Fibroblast of villous mesenchyme (primary cell): Measurements from ENCODE around the genes H1-7, LALBA and FKBP11.

DNA sequence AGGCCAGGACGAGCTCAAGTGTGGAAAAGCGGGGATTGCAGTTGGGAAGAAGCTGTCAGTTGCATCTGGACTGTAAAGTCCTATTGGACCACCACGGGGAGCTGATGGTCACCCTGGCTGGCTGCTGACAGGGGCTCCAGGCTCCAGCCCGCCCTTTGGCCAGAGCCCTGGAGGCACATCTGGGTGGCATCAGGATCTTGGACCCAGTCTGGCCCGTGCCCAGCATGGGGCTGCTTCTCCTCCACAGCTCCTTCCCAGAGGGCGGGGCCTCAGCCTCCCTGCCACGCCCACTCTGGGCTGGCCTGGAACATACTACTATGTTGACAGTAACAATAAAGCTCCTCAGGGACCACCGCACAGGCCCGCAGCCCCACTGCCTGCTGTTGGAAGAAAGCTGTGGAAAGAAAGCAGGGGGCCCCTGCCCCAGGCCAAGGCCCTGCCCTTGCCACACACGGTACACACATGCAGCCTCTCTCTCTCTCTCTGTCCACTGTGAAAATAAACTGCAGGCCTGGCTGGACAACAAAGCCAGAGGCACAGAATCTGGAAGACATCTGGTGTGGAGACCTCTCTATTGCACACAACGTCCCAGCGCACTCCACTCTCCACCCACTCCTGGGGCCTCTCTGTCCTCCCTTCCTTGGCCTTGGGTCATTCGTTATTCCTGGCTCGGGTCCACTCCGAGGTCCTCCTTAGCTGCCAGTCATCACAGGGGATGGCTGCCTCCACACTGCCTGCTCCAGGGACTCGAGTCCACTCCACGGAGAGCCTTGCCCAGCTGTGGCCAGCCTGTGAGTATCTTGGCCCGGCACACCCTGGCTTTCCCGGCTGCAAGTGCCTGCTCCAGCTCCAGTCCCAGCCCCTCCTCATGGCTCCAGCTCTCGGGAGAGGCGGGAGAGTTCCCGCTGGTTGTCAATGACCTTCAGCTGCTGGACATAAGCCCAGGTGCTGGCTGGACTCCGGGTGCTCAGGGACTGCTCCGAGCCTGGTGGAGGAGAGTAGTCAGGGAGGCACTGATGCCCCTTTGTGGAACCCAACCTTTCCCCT, 11.7 kb upstream of the ENDOU start:
- CAGE, long polyA plus RNA, result no peak

GRCh38 chr12:47810202-47810430, 9.6 kb downstream of the HDAC7 start:
- CAGE, long polyA plus RNA, result no peak

DNA sequence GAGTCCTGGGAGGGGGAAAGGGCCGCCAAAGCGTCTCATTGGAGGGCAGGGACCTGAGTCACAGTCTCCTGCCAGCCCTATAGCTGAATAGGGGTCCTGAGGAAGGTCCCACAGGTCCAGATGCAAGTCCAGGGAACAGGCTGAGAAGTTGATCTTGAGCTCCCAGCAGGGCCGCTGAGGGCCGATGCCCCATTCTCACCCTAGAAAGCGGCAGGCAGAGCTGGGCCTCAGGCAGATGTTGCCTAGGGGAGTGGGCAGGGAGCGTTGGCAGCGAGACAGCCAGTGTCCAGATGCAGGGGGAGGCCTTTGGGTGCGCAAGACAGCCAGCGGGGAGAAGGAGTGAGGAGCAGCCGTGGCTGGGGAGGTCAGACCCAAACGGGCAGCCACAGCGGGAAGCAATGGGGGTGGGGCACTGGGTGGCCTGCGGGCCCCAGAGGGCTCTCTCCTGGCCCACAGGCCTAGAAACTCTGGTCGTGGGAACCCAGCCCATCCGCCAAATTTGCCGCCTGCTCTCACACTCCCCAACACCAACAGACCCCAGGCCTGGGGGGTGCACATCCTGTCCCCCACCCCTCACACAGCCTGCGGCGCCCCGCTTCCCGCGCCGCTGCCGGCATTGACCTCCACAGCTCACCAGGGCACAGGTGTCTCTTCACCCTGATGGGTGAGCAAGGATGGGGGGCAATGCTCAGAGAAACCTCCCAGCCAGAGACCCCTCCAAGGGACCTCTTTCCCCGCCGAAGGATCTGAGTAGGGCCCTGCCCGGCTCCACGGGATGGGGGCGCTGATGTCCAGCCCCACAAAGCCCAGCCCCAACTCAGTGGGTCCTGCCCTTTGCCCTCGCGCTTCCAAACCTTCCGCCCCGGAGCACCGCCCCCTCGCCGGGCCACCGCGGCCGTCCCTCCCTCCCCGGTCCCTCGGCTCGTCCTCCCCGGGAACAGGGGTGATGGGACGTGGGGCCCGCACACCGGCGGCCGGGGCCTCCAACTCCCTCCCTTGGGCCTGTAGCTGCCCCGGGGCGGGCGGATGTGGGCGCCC, 898 bp downstream of the HDAC7 start:
- CAGE, long polyA plus RNA, result no peak

GRCh38 chr12:47896512-47897163, 8.2 kb downstream of the VDR start:
- CAGE, long polyA plus RNA, result no peak

DNA sequence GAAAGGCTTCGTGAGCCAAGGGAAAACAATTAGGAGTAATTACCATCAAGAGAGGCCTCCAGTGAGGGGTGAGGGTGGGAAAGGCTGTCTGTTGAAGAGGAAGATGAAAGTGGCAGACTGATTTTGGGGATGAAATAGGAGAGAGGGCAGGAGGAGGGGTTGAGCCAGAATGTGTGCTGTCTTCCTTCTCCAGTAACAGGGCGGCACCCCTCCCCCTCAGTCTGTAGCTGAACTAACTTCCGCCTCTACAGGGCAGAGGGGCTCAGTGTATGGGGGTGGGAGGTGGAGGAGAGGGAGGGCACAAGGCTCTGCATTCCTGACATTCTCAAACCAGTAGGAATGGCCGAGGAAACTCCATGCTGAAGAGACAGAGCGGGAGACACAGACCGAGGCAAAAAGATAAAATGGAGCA, 33.1 kb upstream of the COL2A1 start:
- CAGE, long polyA plus RNA, result no peak

DNA sequence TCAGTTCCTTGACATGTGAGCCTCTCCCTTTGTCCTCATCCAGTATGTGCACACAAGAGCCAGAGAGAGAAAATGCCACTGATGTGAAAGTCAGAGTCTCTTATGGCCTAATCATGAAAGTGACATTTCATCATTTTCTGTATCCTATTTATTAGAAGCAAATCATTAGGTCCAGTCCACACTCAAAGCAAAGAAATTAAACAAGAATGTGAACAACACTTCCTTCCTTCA, 45.9 kb upstream of the H1-7 start:
- CAGE, long polyA plus RNA, result no peak

- CAGE, long polyA plus RNA, result no peak
These were observed at the start of gene H1-7 for GRCh38 chr12:48328813-48328980. H1-7 (plus strand) TSS chr12:48328980.

DNA sequence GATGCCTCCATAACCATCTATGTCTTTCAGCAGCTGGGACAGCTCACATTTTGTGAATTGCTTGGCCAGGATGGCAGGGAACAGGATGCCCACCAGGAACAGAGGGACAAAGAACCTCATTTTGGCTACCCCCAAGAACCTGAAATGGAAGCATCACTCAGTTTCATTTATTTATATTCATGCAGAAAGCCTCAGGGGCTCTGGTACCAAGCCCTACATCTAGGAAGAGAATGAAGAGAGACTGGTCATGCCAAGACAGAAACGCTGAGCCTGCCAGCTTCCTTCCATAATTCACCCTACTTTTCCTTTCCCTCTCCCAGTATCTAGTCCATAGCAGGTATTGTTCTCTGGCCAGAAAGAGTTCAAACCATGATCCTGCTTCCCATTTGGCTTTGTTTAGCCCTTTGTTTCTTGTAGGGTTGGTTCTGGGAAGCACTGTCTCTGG, at the start of gene LALBA:
LALBA (minus strand) TSS at position 146 of the 445 bp plus-strand sequence.
- CAGE, long polyA plus RNA, result no peak

- CAGE, long polyA plus RNA, result no peak
These were observed 17.4 kb downstream of the KANSL2 start for GRCh38 chr12:48664633-48665035.

DNA sequence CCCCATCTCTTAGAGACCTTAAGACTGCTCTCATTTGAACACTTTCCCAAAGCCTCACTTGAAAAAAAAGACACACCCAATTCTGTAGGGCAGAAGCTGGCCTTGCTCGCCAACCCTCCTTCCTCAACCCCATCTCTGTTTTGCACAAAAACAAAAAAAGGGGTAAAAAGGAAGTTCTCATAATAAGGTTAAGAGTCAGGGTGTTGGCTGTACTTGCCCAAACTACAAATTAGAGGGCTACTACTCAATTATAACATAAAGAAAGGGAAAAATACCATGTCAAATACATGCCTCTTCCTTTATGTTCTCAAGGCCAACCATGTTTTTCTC, 9.9 kb upstream of the KANSL2 start:
- CAGE, long polyA plus RNA, result no peak

DNA sequence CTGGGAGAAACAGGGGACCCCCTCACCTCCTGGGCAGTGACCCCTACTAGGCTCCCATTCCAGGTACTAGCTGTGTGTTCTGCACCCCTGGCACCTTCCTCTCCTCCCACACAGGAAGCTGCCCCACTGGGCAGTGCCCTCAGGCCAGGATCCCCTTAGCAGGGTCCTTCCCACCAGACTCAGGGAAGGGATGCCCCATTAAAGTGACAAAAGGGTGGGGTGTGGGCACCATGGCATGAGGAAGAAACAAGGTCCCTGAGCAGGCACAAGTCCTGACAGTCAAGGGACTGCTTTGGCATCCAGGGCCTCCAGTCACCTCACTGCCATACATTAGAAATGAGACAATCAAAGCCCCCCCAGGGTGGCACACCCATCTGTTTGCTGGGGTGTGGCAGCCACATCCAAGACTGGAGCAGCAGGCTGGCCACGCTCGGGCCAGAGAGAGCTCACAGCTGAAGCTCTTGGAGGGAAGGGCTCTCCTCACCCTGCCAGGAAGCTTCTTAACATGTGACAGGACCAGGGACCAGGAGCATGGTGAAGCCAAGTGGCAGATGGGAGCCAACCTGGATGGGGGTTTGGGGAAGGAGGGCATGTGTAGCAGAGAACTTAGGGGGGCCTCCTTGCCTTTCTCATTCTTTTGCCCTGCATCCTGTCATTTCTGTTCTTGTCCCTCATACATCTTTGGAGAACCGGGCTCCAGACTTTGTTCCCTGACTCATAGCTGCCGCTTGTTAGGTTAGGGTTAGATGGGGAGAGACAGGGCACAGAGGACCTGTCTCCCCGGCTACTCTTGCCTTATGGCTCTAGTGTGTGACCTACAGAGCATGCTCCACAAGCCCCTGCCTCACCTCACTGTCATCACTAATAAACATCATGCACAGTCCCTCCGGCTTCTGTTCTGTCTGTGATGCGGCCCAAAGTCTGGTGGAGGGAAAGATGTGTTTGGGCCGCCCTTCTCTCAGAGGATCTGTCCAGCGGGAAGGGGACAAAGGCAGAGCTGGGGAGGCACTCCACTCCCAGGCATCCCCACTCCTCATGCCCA, 10.1 kb downstream of the CACNB3 start:
- CAGE, long polyA plus RNA, result no peak

DNA sequence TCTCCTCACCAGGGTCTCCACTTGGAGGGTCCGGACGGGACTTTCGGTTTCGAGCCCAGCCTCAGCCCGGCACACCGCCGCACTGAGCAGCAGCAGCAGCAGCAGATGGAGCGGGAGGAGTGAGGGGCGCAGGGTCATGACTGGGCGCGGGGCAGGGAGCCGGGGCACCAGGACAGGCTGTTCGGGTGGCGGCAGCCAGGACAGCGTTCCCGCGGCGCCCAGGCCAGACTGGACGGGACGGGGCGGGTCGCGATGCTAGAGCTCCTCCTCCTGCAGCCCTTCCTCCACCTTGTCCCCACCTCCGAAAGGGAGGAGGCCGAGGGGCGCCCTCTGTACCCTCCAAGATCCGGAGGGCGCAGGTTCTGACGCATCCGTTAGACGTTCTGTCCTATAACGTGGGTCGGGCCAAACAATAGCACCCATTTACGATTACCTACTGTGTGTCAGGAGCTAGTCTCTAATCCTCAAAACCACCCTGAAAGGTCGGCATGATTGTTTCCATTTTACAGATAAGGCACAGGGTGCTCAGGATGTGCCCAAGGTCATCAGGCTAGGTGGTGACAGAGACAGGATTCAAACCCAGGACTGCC, at the start of gene FKBP11:
FKBP11 (minus strand) TSS at position 202 of the 590 bp plus-strand sequence.
- CAGE, long polyA plus RNA, result start-site peak on the minus strand centred at position 231 of the sequence, 70 bp wide, 449 and 749 reads in 2 replicates

DNA sequence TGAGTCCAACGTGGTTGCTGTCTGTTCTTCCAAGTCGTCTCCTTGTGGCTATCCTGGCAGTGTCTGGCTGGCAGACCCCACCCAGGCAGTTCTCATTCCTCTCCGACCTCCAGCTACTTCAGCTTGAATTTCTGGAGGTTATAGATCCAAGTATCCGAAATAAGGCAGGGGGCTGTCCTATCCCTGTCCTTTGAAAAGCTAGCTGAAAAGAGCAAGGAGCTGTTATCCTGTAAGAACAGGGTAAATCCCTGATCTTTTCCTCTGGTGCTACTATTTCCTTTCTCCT, 532 bp upstream of the FKBP11 start:
- CAGE, long polyA plus RNA, result no peak

GRCh38 chr12:48996582-48997730, 2.2 kb downstream of the DDN start:
- CAGE, long polyA plus RNA, result no peak

DNA sequence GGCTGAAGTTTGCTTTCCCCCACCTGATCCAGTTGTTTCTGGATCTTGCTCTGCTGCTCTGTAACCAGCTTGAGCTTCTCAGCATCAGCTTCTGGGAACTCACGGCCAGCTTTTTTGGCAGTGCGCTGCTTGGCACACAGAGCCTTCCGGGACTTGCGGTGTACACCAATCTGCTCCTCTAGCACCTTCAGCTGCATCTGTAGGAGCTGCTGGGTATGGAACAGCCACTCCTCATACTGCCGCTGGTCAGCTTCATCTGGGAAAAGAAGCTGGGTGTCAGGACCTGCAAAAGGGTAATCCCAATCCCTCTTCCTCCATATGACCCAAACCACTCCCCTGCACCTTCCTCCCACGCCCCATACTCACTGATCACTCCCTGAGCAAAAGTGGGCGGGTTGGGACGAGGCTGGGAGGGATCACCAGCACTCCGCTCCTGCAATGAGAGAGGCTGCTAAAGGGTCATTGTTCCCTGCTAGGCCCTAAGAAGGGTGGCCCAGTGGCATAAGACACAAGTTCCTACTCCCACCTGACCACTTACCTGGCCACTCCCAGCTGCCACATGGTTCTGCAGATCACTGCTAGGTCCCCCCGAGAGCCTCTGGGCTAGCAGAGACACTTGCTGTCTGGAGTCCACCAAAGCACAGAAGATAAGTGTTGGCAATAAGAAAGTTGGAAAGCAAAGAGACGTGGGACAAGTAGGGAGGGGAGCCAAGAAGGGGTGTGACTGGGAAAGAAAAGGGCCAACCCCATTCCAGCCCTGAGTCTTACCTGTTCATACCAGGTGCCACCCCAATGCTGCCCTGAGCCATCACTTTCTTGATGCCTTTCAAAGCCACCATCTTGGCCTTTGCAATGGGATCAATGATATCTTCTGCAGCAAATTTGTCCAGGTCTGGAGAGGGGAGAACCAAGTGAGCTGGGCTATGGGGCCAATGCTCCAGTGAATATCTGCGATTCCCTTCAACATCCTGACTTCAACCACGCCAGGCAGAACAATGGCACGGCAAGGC, 15.8 kb upstream of the PRKAG1 start:
- CAGE, long polyA plus RNA, result no peak

- CAGE, long polyA plus RNA, result no peak
These were observed 3.7 kb downstream of the KMT2D start for GRCh38 chr12:49056729-49057456.

DNA sequence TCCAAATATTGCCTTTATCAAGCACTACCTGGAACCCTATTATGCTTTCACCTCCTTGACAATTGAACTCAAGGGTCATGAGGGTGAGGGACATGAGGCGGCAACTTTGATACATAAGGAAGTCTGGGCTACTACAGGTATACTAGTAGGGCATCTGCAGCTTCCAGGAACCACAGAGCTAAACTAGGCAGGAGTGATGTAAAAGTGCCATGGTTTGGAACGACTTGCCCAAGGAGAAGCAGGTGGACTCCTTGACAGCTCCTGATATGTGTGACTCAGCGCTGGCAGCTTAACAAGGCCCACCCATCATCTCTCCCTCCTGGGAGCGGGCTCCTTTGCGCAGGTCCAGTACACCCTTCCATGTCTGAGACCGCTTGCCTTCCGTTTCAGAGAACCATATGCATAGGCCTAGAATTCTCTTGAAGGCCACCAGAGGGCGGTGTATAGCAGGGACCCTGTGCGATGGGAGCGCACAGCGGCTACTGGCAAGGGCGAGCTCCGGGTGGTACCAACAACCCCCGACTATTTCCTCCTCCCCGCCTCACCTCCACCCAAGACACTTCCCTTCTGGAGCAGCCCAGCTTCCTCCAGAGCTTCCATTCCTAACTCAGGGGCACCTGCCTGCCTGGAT, 6.5 kb downstream of the DHH start:
- CAGE, long polyA plus RNA, result no peak

DNA sequence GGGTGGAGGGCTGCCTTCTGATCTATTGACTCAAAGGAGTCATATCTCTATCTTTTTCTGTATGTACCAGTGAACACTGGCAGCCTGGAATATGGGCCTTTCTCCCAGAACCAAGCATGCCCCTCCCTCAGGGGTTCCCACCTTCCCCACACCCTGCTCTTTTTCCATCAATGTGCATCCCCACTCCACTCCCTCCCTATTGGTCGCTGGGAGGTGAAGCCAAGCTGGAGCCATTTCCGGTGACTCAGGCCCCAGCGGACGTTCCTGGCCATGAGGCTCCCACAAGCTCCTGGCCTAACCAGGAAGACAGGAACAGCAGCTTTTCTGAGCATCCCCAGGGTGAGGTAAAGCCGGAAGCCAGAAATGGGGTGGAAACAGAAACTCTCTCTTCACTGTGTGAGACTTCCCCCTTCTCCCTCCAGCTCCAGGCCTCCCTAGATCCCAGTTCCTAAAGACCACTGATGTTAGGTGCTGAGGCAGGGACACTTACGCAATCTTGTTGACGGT, 5.2 kb downstream of the LMBR1L start:
- CAGE, long polyA plus RNA, result no peak

DNA sequence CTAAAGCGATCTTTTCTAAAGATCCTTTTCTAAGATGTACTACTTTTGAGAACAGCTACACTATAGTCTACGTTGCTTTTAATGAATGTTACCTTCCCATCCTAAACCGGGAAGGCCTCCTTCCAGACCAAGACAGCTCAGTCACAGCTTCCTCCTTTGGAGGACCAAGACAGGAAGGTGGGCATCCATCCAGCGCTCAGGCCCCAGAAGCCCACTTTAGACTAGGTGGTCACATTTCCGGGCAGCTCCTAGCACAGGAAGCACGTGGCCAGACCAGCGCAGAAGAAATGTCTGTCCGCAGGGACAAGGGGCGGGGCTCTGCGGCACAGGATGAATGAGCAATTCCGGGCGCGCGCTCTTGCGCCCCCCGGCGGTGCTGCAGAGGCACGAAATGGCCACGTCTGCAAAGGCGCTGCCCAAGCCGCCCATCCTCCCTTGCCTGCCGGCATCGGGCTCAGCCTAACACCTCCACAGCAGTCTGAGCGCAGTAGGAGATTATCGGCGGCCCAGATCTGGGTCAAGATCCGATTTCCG, 1.1 kb downstream of the TUBA1B start:
- CAGE, long polyA plus RNA, result no peak

DNA sequence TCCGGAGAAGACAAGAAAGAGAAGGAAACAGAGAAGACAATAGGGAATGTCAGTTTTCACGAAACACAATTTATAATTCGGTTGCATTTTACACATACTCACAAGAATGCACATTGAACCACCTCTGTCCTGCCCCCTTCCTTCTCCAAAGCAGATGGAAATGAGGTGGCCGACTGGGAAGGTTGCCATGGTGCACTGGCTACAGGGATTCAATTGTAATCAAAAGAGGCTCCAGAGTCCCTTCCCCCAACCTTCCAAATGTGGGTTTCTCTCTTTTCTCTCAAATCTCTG, 9.9 kb upstream of the TUBA1A start:
- CAGE, long polyA plus RNA, result no peak